Colon Carcinoma Metastatic in the Lung (tissue), 2 donors: ENCODE measurements around the gene H2BC17.

GRCh38 chr6:26232969-26233592, 1.7 kb downstream of the H1-3 start:
- PRO-cap, 2 experiments: peak in 1 of 2 experiments; most common minus-strand start chr6:26233446 (in 1)

GRCh38 chr6:26312745-26313519, 27.6 kb upstream of the H4C8 start:
- PRO-cap, 2 experiments: peak in 1 of 2 experiments; most common plus-strand start chr6:26313188 (in 1); most common minus-strand start chr6:26313200 (in 1)

DNA sequence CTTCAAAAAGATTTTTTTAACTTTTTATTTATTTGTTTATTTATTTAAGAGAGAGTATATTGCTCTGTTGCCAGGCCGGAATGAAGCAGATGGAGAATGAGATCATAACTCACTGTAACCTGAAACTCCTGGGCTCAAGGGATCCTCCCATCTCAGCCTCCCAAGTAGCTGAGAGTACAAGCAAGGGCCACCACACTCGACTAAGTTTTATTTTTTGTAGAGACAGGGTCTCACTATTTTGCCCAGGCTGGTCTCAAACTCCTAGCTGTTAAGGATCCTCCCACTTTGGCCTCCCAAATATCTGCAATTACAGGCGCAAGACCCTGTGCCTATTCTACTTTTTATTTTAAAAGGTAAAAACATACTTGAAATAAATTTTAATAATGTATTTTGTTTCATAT, 1.2 kb downstream of the BTN2A2 start:
- PRO-cap, 2 experiments: no peak in any of the 2 experiments

- PRO-cap, 2 experiments: no peak in any of the 2 experiments
Measured at GRCh38 chr6:26407496-26408097, 5.5 kb downstream of the BTN3A1 start.

GRCh38 chr6:26413075-26413701, 11.1 kb downstream of the BTN3A1 start:
- PRO-cap, 2 experiments: no peak in any of the 2 experiments

DNA sequence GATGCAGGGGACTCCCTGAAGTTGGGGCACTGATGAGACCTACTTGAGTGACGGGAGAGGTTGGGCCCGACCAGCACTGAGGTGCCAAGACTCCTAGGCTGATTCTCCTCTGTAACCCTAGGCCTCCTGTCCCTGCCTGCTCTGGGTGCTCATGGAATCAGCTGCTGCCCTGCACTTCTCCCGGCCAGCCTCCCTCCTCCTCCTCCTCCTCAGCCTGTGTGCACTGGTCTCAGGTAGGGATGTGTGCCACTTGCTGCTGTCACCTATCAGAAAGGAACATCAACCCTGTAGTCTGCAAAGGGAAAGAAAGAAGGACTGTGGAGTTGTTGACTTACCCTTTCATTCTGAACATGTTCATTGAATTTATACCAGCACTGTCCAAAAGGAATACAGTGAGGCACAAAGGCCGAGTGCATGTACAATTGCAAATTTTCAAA, 749 bp downstream of the BTN2A1 start:
- PRO-cap, 2 experiments: no peak in any of the 2 experiments

- PRO-cap, 2 experiments: no peak in any of the 2 experiments
Measured at GRCh38 chr6:26459365-26459890, 1.7 kb downstream of the BTN2A1 start.

DNA sequence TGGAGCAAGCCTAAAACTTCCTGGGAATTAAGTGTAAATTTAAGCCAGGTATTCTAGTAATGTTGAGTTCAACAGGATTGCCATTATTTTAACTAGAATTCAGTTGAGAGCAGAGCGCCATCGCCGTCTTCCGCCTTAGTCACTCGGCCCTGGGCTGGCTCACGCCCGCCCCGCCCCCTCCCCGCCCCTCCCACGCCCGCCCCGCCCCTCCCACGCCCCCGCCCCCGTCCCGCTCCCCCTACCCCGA, 17.6 kb upstream of the HMGN4 start:
- PRO-cap, 2 experiments: peak in 2 of 2 experiments; most common minus-strand start position 145 of the sequence (in 2)

DNA sequence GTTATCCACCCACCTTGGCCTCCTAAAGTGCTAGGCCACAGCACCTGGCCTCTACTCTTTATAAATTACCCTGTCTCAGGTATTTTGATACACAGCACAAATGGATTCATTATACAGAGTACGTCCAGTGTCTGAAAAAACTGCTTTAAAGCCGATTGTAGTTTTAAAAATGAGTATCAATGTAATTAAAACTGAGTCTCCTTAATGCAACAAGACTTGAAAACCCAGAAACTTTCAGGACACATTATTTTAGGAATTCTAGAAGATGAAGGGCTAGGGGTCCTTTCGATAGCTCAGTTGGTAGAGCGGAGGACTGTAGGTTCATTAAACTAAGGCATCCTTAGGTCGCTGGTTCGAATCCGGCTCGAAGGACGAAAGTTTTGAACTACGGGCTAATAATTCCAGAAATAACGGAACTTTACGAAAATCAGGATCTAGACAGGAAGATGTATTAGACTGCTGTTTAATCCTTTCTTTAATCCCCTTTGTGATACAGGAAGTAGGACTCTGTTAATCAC, 21.4 kb upstream of the ABT1 start:
- PRO-cap, 2 experiments: no peak in any of the 2 experiments

- PRO-cap, 2 experiments: no peak in any of the 2 experiments
Measured at GRCh38 chr6:27049972-27050511, 82.6 kb downstream of the H2BC11 start.

DNA sequence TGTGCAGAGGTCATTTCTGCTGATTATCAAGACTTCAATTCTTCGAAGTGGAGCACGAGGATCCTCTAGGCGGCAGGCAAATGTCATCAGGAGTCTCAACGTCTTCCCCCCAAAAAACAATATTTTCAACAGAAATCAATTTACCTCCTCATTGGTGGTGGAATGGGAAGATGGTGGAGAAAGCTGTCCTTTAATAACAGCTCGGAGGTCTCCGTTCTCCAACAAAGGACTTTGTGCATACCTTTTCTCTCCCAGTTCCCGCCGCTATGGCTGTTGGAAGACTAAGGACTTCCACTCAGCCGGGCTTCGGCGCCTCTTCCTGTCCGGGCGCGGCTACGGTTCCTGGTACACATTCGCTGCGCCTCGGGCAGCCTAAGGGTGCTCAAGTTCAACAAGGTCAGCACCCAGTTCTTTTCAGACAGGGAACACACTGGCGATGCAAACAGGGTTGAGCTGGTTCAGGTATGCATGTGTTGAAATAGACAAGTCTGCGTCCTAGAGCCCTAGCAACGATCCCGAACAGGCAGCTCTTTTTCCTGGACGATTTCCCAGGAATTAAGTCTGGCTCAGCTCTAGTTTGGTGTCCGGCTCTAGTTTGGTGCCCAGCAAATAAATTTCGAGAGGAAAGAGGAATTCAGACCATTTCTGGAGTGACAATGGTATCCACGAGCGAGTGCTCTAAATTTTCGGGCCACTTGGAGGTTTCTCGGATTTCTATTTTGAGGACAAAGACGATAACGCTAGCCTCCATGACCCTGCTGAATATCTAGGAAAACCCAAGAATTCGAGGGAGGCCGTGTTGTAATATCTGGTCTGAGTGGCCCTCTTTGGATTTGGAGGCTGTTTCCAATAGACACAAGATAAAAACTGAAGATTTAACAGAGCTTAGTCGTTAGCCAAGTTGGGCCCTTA, 8.9 kb upstream of the PRSS16 start:
- PRO-cap, 2 experiments: no peak in any of the 2 experiments

- PRO-cap, 2 experiments: no peak in any of the 2 experiments
Measured at GRCh38 chr6:27295162-27295740, 16.8 kb downstream of the POM121L2 start.

GRCh38 chr6:27472074-27472604, 766 bp downstream of the ZNF184 start:
- PRO-cap, 2 experiments: peak in 1 of 2 experiments; most common plus-strand start chr6:27472517 (in 1)

- PRO-cap, 2 experiments: no peak in any of the 2 experiments
Measured at GRCh38 chr6:27604814-27605323, 132.0 kb upstream of the ZNF184 start.

GRCh38 chr6:27681057-27681303, 126.7 kb downstream of the H2BC13 start:
- PRO-cap, 2 experiments: no peak in any of the 2 experiments

DNA sequence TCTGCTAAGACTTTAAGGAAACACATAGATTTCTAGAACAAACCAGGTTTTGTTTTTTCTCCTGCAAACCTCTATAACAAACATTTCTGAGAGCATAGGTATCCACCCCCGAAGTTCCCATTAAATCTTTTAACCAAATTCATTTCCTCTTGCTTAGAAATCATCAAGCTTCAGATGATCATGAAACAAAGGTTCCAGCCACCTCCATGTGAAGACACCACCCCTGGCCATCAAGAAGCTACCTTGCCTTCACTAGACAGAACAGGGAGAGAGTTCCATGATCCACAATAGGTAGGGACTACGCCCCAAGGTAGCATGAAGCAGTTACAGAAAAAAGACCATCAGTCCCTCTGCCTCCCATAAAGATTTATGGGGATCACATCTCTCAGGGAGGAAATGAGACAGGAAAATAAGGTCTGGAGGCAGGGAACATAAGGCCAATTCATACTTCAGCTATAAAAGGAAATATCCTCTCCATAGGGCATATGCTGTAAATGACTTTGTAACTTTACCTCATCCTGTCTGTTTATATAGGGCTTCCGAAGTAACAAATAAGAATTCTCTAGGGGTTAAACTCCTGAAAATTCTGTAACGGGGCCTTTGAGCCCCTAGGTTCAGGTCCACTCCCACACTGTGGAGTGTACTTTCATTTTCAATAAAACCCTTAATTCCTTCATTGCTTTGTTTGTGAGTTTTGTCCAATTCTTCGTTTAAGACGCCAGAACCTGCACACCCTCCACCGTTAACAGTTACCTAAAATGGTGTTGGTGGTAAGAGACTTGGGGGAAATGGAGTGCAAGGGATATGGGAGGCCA, 25.0 kb downstream of the H2BC13 start:
- PRO-cap, 2 experiments: peak in 1 of 2 experiments; most common plus-strand start position 554 of the sequence (in 1); most common minus-strand start position 293 of the sequence (in 1)

DNA sequence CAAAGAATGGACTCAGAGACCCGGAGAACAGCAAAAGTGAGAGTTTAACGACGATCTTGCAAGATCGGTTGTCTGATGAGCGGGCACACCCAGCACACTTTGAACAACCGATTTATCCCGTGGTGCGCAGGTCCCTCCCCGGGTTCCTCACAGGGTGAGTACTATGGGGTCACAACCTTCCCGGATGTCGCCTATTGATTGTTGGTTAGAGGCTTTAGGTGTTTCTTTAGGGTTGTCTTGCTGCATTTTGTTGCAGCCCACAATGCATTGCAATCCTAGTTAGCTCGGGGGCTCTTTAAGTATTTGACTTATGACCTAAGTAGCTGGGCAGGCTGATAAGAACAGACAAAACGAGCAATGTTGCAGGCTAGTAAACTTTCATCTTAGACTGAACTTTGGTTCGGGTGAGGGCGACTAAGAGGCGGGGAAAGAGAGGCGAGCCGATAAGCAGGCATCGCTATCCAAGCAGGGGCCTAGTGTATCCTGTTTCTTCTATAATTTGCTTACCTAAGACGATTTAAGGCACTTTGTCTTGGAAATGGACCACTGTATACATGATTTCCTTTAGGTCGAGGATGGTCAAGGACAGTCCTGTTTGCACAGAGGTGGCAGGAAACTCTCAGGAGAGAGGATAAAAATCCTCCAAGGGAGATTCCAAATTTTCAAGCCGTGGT, 14.8 kb downstream of the H2BC13 start:
- PRO-cap, 2 experiments: peak in 1 of 2 experiments; most common plus-strand start position 454 of the sequence (in 1); most common minus-strand start position 149 of the sequence (in 1)

- PRO-cap, 2 experiments: no peak in any of the 2 experiments
Measured at GRCh38 chr6:27836491-27836701, 1.8 kb downstream of the H2AC15 start.

DNA sequence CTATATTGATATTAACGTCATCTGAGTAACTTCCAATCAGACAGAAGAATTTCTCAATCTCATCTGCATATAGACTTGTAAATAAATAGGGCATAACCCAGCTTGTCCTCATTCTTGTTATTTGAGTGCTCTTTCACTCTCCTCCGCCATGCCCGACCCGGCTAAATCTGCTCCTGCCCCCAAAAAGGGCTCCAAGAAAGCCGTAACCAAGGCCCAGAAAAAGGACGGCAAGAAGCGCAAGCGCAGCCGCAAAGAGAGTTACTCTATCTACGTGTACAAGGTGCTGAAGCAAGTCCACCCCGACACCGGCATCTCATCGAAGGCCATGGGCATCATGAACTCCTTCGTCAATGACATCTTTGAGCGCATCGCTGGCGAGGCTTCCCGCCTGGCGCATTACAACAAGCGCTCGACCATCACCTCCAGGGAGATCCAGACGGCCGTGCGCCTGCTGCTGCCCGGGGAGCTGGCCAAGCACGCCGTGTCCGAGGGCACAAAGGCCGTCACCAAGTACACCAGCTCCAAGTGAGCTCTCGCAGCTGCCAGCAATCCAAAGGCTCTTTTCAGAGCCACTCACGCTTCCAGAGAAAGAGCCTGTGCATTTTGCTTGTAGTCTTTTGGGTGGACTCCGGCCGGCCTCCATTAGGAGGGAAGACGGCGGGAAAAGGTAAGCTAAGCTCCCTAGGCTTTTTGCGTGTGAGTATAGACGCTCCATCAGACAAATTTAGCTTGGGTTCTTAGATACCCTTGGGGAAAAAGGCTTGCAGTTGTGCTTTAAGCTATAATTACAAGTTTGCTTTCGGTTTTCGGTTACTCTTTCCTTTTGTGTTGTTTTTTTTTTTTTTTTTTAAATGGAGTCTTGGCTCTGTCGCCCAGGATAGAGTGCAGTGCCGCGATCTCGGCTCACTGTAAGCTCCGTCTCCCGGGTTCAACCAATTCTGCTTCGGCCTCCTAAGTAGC, at the start of gene H2BC17:
H2BC17 (plus strand) TSS at position 111 of the 960 bp plus-strand sequence.
- PRO-cap, 2 experiments: peak in 2 of 2 experiments; most common plus-strand start position 111 of the sequence (in 2)

- PRO-cap, 2 experiments: peak in 2 of 2 experiments; most common minus-strand start chr6:27902983 (in 2)
Measured at GRCh38 chr6:27902041-27903523, 9.4 kb downstream of the H2BC17 start.